ENCODE results near the gene LRRK1.

- PRO-cap = no peak
Measured at GRCh38 chr15:99306110-99306373, 54.8 kb downstream of the LRRC28 start.

DNA sequence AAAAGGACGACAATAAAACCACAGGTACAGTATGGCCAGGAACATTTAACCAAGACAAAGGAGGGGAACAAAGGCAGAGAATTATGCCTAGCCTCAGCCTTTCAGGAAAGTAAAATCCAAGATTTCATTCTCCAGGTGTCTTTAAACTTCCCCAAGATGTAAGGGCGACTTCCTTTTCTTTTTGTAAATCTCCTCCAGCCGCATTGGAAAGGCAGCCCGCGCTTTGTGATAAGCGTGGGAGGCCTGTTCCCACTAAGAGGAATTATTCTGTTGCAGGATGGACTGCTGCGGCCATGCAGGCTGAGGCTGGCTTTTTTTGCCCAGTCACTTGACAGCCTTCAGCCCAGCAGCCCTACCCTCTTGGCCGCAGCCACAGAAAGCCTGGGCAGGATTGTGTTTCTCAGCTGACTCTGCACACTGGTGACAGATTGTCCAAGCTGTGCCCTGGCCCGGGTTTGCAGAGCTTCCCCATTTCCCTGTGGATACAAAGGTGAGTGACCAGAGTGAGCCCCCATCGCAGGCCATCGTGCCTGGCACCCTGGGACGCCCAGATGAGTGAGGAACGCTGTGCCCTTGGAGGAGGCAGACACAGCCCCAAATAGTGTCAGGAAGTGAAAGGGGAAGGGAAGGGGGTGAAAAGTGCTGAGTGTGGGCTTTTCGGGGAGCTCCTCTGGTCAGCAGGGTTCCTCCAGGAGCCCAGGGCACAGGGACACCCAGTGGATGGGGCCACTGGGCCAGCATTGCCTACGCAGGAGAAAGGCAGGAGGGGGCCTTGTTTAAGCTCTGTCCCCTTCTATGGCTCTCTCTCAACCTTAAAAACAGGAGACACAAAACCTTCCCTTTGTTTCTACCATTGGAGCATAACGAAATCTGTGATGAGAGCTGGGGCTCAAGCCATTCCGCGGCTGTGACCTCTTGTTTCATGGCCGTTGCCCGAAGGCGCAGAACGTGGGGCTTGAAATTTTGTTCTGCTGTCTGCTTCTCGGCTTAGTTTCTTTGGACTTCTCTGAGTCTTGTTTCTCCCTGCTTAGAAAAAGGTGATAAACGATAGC, 91.7 kb upstream of the MEF2A start:
- PRO-cap = no peak

GRCh38 chr15:99564666-99565156, 1.1 kb upstream of the MEF2A start:
- PRO-cap = no peak

DNA sequence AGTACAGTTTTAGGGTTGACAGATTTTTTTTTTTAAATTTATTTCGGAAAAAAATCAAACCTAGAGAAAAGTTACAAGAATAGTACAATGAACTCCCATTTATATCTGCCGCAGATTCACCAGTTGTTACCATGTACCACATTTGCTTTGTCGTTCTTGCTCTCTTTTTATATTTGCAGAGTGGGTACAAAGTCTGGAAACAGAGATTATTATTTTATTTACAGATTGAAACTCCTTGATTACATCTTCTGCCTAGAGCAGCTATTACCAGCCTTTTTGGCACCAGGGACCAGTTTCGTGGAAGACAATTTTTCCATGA, 8.2 kb downstream of the MEF2A start:
- PRO-cap = no peak

- PRO-cap = no peak
Measured at GRCh38 chr15:99630599-99631105, 64.9 kb downstream of the MEF2A start.

GRCh38 chr15:99707903-99708303, 25.3 kb downstream of the LYSMD4 start:
- PRO-cap = no peak

DNA sequence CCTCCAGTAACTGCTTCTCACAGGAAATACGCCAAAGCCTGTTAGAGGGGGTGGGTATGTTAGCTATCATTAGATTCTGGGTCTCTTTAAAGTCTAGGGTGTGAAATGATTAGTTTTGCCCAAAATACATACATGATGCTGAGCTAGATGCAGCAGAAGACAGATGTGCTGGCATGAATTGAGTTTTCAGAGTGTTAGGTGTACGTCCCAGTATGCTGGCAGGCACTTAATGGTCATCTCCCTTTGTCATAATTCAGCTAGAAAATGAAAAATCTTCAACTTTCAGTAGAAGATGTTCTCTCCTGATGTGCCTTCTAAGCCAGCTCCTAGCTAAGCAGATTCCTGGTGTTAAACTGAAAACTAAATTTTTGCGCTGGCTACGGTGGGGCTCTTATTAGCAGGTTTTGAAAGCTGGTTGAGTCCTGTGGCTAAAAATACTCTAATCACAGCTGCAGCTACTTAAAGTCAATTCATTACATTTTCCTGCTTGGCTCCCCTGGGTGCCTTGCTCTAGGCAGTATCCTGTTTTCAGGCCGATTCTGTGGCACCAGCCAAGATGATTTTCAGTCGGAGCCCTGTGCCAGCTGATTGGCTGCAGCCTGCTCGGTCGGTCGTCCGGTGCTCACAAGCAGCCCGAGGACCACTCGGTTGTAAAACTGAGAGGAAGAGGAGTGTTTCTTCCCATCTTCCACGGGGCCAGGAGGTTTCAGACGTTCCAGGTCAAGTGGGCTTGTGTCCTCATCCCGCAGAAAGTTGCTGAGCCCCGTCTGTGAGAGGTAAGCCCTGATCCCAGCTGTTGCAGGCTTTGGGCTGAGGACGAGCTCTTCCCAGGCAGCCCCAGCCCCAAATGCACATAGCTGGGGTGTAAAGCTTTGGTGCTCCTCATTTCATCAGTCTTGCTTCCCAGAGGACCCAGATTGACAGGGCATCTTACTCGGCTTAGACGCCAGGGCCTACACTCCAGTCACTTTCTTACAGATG, 16.1 kb downstream of the LYSMD4 start:
- PRO-cap = no peak

GRCh38 chr15:99878812-99879180, 145.6 kb upstream of the LYSMD4 start:
- PRO-cap = no peak

- PRO-cap = unidirectional peak, plus-strand start at chr15:99986495
Measured at GRCh38 chr15:99986303-99986735, 253.1 kb upstream of the LYSMD4 start.

GRCh38 chr15:100060443-100061145, 281.2 kb downstream of the ADAMTS17 start:
- PRO-cap = no peak

GRCh38 chr15:100173205-100173854, 168.4 kb downstream of the ADAMTS17 start:
- PRO-cap = no peak

DNA sequence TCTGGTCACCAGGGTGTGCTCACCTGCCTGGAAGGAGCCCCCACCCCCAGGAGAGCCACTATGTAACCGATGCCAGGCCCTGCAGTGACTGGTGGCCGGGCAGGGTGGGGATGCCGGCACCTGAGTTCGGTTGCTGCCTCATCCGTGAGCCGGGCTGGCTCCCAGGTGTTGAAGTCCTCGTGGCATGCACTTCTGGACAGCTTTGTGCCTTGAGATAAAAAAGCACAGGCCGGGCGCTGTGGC, 56.5 kb downstream of the ASB7 start:
- PRO-cap = no peak

DNA sequence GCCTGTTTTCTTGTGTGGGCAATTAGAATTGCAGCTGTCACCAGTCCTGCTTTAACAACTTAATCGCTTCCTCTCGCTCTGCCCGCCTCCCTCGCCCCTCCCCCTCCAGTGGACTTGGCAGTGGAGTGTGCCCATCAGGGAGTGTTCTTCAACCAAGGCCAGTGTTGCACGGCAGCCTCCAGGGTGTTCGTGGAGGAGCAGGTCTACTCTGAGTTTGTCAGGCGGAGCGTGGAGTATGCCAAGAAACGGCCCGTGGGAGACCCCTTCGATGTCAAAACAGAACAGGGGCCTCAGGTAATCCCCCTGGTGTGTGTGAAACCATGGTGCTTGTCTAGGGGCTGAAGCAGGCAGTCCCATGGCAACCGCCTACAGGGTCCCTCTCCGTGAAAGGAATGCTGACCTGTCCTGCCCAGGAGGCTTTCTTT, 18.7 kb upstream of the LRRK1 start:
- PRO-cap = no peak

- PRO-cap = bidirectional peak, plus-strand start at chr15:100919031, minus-strand start at chr15:100918954; bidirectional peak, plus-strand start at chr15:100919339, minus-strand start at chr15:100919269; unidirectional peak, minus-strand start at chr15:100919487
Measured at GRCh38 chr15:100918757-100919656, at the start of gene LRRK1. TSS of gene LRRK1 (plus strand) at chr15:100919357.

DNA sequence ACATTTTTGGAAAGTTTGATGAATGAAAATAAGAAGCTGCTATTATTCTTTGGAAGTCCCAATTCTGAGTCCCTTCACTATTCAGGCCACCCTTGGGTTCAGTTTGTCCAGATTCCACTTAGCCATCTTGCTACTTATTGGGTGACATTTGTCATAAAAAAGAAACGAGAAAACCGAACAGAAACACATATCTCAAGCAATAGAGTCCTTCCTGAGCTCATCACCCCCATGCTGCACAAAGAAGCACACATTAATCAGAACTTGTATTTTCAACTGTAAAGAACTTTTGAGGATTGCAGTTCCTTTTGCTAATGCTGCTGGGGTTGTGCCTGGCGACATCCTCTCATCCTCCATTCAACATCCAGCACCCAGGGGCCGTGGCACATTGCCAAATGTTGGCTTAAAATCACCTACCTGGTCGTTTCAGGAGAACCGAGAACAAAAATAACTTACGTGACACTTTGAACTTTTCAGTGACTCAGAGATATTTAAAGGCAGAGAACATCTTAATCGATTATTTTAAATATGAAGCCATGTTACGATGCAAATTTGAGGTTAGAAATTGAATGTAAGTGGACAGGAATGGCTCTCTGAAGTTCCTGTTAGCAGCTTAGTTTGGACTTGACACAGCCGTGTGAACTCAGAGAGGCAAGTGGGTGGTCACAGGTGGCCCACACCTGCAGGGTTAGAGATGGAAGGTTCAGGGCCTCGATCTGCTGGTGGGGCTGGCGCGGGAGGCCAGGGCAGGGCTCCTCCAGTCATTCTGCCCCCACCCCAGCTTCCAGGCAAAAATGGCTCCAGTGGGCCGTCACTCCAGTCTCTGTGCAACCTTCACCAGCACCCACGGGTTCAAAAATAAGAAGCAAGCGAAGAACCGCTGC, 12.0 kb downstream of the LRRK1 start:
- PRO-cap = no peak

DNA sequence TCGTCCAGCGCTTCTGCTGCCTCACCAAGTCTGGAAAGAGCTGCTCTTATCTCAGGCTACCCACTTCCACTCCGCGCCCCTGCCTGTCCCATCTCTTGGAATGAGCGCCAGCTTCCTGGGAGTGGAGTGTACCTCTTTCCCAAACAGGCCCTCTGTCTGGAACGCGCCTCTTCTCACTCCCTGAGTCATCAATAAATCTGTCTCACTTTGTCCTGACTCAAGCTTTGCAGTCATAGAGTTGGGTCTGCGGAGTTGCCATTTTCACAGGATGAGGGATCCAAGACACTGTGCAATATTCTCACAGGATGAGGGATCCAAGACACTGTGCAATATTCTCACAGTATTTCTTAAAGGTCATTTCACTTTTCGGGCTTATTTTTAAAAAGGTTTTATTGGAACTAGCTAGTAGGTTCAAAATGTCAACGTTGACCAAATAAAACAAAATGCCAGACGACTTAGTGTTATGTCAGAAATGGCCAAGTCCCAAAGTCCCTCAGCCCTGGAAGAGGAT, 81.2 kb downstream of the CHSY1 start:
- PRO-cap = no peak

GRCh38 chr15:101285552-101286099, 8.3 kb upstream of the SELENOS start:
- PRO-cap = no peak

DNA sequence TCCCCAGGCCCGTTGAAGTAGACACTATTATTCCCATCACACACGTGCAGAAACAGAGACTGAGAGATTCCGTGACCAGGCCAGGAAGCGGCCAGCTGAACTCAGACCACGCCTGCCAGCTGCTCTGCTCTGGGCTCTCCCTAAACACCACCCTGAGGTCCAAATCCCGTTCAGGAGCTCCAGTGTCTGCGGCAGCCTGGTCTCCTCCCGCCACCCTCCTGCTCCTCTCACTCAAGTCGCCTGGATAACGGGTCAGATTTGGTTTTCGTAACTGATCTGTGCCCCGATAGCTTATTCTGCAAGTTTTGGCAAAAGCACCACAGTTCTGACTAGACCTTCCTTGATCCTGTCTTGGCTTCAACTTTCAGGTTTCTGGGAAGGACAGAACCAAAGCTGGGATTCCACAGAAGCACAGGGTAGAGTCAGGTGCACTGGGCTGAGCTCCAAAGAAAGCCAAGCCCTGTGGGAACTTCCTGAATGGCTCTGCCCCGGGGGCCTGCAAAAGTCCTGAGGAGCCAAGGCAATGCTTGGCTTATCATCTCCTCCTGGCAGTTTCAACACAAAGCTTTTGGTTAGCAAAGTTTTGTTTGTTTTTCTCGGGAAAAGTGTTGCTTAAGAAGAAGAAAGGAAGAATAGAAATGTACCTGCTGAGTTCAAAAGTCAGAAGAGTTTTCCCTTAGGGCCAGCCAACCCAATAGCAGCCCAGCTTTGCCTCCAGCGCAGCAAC, 53.8 kb upstream of the SNRPA1 start:
- PRO-cap = no peak

GRCh38 chr15:101447622-101448171, 41.8 kb downstream of the PCSK6 start:
- PRO-cap = no peak

- PRO-cap = no peak
Measured at GRCh38 chr15:101459142-101459859, 30.2 kb downstream of the PCSK6 start.

Data from type B pancreatic cell (in vitro differentiated cells).